ENCODE measurements around a stretch of chr16.

- RRBS = no CpG with 5 or more reads among the region's 12 CpGs
Observed at GRCh38 chr16:78482886-78483613, 383.6 kb downstream of the WWOX start.

DNA sequence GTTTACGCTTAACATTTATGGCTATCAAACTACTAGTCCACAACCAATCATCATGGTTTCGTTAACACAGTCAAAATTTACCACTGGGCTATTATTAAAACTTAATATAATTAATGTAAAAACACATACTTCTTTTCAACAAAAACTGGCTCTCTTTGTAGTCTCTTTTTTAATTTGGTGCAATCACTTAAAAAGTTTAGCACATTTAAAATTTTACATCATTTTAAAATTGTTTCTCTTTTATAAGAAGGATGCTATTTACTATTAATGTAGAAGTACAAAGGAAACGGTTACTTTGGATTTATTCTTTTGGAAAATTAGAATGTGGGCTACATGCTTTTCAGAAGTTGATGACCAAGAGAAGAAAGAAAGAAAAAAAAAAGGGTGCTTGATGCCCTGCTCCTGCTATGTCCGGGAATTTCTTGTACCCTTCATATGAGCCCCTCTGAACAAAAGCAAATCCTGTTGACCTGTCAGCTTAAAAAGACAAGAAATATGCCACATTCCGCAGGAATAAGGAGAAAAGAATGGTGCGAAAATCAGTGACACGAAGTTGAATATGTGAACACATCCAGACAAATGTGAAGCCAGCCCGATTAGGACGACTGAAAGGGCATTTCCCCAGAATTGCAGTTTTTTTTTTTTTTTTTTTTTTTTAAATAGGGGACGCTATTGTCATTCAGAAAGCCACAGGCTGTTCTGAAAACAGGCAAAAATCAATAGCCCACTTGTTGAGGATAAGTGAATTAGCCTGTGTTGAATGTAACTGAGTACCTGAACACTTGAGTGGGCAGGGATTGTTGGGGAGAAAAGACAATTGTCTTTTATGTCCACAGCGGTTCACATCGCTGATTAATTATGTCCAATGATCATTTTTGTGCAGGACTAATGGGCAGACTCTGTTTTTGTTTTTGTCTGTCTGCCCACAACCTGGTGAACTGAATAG, 506.9 kb downstream of the WWOX start:
- RRBS = no CpG with 5 or more reads among the region's 12 CpGs

- RRBS = no CpG with 5 or more reads among the region's 3 CpGs
Observed at GRCh38 chr16:78714766-78715223, 615.3 kb downstream of the WWOX start.

- RRBS = no CpG with 5 or more reads among the region's 20 CpGs
Observed at GRCh38 chr16:78770321-78770971, 671.0 kb downstream of the WWOX start.

GRCh38 chr16:78827916-78828456, 728.5 kb downstream of the WWOX start:
- RRBS = no CpG with 5 or more reads among the region's 6 CpGs

DNA sequence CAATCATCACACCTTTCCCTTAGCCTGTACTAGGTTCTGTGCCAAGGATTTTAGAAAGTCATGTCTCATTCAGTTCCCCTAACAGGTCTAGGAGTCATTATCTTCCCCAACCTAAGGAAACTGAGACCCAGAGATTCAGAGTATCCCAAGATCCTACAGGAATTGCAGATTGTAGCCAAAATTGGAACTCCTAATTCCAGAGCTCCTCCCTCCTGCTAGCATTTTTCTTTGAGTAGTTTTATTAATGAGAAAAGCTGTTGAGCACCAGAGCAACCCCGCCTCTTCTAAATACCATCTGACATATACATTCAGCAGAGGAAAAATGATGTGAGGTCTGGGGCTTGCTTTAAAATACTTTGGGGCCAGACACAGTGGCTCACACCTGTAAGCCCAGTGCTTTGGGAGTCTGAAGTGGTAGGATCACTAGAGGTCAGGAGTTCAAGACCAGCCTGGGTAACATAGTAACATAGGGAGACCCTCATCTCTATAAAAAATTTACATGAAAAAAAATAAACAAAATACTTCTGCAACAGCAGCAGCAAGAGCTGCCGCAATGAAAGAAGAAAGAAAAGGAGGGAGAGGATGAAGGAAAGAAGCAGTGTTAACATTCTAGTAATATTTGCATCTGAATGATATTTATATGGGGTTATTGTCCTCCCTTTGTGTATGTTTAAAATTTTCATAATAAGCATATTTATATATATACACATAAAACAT, 730.3 kb downstream of the WWOX start:
- RRBS = no CpG with 5 or more reads among the region's 2 CpGs

GRCh38 chr16:79400747-79401061, 199.8 kb downstream of the MAF start:
- RRBS = no CpG with 5 or more reads among the region's 5 CpGs

- RRBS = no CpG with 5 or more reads among the region's 6 CpGs
Observed at GRCh38 chr16:79768462-79769109, 168.0 kb upstream of the MAF start.

GRCh38 chr16:80900158-80901120, 96.0 kb upstream of the CDYL2 start:
- RRBS = no CpG with 5 or more reads among the region's 19 CpGs

GRCh38 chr16:81040271-81041047, 4.8 kb downstream of the ATMIN start:
- RRBS = no CpG with 5 or more reads among the region's 8 CpGs

DNA sequence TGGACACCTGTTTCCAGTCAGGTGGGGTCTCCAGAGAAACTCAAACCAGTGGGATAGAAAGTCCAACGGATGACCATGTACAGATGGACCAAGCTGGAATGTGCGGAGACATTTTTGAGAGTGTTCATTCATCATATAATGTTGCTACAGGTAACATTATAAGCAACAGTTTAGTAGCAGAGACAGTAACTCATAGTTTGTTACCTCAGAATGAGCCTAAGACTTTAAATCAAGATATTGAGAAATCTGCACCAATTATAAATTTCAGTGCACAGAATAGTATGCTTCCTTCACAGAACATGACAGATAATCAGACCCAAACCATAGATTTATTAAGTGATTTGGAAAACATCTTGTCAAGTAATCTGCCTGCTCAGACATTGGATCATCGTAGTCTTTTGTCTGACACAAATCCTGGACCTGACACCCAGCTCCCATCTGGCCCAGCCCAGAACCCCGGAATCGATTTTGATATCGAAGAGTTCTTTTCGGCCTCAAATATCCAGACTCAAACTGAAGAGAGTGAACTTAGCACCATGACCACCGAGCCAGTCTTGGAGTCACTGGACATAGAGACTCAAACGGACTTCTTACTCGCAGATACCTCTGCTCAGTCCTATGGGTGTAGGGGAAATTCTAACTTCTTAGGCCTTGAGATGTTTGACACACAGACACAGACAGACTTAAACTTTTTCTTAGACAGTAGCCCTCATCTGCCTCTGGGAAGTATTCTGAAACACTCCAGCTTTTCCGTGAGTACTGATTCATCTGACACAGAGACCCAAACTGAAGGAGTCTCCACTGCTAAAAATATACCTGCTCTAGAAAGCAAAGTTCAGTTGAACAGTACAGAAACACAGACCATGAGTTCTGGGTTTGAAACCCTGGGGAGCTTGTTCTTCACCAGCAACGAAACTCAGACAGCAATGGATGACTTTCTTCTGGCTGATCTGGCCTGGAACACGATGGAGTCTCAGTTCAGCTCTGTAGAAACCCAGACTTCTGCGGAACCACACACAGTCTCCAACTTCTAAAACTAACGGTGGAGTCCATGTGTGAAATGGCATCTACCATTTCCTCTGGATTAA, 8.6 kb downstream of the ATMIN start:
- RRBS = no CpG with 5 or more reads among the region's 15 CpGs

DNA sequence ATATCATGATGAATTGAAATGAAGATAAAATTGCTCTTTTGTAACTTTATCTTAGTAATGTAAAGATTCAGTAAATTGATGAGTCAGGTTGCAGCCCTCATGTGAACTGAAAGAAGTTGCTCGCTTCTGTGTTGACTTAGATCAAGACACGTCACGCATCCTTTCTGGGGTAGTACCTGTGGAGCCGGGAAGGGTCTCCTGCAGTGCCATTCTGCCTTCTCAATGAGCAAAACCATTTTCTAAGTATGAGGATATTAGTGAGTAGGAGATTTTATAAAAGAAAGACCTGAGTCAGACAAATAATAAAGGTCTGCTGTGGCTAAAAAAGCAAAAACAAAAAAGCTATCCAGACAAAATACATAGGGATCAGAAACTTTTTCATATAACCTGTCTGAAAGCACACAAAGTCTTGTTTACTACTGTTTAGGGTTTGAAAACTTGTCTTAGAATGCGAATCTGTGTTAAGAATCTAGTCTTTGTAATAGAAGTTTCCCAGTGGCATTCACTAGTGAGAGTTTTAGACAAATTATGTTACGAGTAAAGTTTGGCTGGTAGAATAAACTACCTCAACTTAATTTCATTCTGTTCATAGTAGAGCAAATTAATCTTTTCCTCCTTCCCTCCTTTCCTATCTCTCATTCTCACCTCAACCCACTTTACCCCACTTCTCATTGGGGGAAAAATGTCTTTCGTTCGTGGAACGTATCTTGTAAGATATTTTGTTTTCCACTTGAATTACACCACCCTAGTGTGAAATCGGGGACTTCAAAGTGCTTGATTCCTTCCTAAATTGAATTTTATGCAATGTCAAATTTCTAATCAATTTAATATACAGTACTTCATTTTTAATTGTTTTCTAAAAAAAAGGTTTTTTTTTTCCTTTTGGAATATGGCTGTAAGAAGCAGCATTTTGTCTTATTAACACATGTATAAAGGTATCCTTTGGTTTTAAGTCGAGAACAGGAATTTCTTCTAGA, 63.7 kb downstream of the GAN start:
- RRBS = no CpG with 5 or more reads among the region's 11 CpGs

- RRBS = no CpG with 5 or more reads among the region's 9 CpGs
Observed at GRCh38 chr16:81383735-81384788, 60.5 kb upstream of the CMIP start.

DNA sequence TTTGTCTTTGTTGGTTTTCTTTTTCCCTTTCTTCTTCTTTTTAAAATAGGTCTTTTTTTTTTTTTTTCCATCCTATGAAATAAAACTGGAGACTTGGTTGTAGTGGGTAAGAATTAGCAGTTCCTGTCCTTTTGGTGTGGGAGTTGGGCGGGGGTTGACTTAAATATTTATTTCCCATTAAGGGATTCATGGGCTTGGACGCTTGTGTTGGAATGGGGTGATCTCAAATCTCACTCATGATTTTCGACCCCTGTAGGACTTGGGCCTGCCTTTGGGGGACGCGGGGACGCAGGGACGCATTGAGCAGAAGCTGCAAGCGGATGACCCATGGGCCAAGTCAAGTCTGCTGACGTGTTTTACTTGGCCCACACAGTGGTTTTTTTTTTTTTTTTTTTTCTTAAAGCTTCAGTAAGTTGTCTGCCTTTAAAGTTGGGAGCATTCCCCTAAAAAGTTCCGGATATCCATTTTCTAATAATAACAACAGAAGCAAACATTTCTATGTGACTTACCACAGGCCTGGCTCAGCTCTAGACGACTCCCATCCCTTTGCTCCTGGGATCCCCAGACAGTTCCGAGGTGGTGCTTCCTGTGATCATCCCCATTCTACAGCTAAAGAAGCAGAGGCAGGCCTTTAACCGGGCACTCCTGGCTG, 29.0 kb downstream of the CMIP start:
- RRBS = no CpG with 5 or more reads among the region's 13 CpGs

- RRBS = no CpG with 5 or more reads among the region's 12 CpGs
Observed at GRCh38 chr16:81516665-81517351, 72.2 kb downstream of the CMIP start.

GRCh38 chr16:81517635-81518096, 73.1 kb downstream of the CMIP start:
- RRBS = no CpG with 5 or more reads among the region's 11 CpGs

DNA sequence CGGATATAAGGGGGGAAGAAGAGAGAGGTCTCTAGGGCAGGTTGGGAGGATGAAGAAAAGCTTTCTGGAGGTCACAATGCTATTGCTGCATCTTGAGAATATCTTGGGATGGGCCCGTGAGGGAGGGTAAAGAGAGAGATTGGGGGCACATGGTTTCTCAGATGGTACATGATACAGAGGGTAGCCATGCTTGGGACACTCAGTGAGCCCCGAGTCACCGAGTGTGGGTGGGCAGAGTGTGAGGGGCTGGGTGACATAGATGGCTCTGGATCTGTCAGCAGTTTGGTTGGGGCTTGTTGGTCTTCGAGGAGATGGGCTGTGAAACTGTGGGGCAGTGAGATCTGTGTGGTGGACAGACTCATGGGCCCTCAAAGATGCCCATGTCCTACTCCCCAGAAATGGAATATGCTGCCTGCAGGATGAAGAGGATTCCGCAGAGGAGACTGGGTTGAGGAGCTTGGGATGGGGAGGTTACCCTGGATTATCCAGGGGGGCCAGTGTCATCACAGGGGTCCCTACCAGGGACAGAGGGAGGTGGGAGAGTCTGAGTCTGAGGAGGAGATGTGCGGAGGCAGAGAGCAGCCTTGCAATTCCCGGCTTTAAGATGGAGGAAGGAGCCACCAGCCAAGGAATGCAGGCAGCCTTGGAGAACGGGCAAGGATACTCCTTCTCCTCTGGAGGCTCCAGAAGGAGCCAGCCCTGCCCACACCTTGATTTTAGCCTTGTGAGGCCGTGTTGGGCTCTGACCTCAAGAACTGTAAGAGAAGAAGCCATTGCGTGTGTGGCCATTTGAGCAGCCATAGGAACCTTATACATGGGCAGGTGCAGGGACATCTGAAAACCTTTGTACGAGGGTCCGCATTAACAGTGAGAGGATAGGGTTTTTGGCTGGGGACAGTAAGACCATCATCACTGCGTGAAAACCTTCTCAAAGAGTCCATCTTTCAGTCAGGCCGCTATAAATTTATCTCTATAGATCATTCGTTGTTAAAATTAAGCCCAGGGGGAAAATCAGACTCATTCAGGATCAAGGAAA, 84.9 kb downstream of the CMIP start:
- RRBS = no CpG with 5 or more reads among the region's 16 CpGs

- RRBS = no CpG with 5 or more reads among the region's 18 CpGs
Observed at GRCh38 chr16:81530208-81530727, 85.7 kb downstream of the CMIP start.

- RRBS = no CpG with 5 or more reads among the region's 10 CpGs
Observed at GRCh38 chr16:81530728-81531017, 86.1 kb downstream of the CMIP start.

DNA sequence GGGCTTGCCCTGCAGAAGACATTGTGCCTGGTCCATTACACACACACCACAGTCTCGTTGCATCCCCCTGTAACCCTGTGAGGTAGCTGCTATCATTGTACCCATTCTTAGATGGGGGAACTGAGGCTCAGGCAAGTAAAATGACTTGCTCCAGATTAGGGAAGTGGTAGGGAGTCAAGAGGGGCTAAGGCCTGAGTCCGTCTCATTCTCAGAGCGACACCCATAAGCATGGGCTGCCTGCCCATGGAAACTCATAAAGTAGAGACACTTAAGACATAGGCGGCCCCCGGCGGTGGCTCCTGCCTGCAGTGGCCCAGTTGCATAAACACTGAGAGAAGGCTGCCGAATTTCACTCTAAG, 93.4 kb downstream of the CMIP start:
- RRBS = no CpG with 5 or more reads among the region's 7 CpGs

All from HL-60 (cell line).